T47D (cell line): ENCODE measurements around a stretch of chr6.

GRCh38 chr6:110475277-110475643 lies 1.2 kb downstream of the SLC22A16 start:
- RRBS: no CpG with 5 or more reads among the region's 6 CpGs

DNA sequence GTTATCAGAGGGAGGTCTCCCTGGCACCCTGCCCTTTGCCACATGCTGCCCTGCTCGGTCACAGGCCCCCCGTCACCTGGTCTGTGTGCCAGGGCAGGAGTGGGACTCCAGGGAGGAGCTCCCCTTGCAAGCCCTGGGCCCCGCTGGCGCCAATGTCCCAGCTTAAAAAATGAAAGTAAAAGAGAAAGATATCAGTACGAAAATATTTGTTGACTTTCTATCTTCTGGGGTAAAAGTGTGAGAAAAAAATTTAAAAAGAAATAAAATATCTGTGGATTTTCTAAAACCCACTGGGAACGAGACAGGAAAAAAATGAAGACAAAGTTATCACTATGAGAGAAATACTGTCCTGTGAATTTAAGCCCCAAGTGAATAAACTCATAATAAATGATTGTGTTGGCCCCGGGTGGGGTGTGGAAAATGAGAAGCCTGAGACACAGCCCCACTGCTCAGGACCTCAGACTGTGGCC lies 68.2 kb upstream of the SLC22A16 start:
- RRBS: no CpG with 5 or more reads among the region's 7 CpGs

DNA sequence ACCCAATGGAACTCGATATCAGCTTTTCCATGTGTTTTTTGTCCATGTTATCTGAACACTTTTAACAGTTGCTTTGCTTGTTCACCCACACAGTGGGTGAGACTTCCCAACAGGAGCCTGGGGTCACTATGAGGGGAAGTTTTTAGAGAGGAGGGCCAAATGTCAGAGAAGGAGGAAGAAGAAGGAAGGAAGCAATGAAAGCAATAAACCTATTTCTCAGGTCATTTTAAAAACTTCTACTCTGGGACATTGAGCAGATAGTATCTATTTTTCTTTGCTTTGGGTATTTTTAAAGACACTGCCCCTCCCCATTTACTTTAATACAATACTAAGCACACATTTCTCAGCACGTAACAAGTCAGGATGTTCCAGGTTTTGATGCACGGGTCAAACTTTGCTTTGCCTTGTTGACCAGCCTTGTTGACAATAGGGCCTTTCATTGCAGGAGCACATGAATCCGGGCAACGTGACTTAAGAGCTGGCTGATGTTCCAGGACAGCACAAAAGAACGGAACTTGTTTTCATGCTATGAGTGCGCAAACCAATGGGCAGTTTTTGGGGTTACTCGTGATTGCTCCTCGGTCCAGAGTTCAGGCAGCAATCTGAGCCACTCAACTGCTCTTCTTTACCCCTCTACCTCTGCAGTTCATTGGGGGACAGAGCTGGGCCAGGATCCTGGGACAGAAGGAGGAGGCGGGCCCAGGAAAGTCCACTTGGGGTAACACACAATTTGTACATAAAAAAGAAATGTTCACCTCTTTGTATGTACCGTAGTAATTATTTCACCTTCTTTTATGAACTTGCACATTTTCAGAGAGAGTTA lies 78.5 kb upstream of the SLC22A16 start:
- RRBS: no CpG with 5 or more reads among the region's 11 CpGs

- RRBS: no CpG with 5 or more reads among the region's 3 CpGs
Observed at GRCh38 chr6:110728307-110729007, 86.8 kb downstream of the CDK19 start.

GRCh38 chr6:110746542-110747085 lies 68.7 kb downstream of the CDK19 start:
- RRBS: no CpG with 5 or more reads among the region's 1 CpG

- RRBS: no CpG with 5 or more reads among the region's 6 CpGs
Observed at GRCh38 chr6:111374369-111374937, 108.6 kb downstream of the REV3L start.

GRCh38 chr6:111473193-111474334 lies 9.5 kb downstream of the REV3L start:
- RRBS: no CpG with 5 or more reads among the region's 7 CpGs

- RRBS: no CpG with 5 or more reads among the region's 3 CpGs
Observed at GRCh38 chr6:111534228-111534821, 51.3 kb upstream of the REV3L start.

DNA sequence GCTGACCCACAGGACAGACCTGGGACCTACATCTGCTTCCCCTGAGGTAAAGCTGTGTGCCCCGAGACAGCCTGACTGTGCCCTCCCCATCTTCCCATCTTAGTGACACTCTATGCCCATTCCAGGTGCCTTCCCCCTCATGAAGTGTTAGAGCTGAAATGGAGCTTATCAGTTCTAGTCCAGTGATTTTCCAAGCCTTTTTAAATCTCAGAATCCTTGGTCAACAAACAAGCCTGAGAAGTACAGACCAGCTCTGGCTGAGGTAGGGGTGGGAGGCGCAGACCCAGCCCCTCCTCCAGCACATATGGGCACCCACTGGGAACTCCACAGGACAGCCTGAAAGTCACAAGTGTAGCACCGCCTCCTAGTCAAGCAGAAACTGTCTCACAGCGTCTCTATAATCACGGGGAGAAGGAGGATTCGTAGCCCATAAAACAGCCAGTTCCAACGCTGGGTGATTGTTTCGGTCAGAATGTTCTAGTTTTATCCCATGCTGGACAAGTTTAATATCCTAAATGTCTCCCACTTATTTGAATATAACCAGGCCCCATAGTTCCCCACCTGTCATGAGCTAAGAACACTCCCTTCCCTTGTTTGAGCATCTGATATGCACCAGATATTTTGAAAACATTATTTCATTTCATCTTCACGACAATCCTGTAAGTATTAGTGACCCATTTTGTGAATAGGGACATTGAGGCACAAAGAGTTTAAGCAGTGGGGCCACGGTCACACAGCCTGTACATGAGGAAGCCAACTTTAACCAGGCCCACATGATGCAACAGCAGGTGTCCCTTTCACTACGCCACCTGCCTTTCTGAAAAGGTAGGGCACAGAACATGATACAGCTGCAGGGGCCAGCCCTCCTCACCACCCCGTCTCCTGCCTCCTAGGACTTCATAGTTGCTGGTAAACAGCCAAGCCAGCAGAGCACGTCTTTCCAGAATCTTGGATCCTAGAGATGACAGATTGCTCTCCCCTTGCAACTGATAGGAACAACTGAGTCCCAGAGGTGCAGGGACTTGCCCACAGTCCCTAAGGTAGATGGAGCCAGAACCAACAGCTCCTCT lies 40.1 kb downstream of the TRAF3IP2 start:
- RRBS: no CpG with 5 or more reads among the region's 13 CpGs

- RRBS: no CpG with 5 or more reads among the region's 9 CpGs
Observed at GRCh38 chr6:111602298-111603015, 3.2 kb downstream of the TRAF3IP2 start.

DNA sequence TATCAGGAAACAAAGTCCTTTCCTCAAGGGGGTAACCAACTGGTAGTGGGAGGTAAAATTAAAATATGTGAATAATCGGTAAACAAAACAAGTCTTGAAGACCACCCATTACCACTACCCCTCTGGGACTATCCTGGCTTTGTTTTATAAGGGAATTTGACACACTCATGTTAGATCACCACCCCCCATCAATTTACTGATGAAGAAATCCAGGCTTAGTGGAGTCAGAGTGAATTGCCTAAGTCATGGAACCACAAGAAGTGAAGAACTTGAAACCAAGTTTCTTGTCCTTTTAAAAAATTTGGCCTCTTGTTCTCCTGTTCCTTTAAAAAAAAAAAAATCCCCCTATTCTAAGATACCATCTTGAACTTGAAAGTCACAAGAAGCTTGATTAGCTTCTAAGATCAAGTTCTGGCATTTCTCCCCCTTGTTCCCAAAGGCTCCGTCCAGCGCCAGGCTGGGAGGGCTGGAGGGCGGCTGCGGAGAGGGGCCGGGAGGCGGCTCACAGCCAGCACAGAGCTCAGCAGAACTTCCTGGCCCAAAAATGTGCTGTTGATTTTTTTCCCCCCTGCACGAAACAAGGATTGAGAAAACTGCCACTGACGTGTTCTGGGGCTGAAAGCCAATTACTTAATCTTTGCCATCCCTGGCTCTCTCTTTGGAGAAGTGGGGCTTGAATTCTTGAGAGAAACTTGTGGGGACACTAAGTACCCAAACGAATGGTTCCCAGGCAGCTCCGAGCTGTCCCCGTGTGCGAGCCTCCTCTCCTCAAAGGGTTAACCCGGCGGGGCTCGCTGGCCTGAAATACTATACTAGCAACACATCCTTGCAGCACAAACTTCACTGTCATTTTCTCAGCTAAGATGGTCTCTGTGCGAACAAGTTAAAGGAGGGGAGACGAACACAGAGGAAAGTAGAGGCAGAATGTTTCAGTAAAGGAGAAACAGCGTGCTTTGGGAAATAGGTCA lies 633 bp downstream of the TRAF3IP2 start:
- RRBS: no CpG with 5 or more reads among the region's 19 CpGs

- RRBS: no CpG with 5 or more reads among the region's 7 CpGs
Observed at GRCh38 chr6:111666607-111667242, 61.0 kb upstream of the TRAF3IP2 start.

GRCh38 chr6:111698174-111698387 lies 92.4 kb upstream of the TRAF3IP2 start:
- RRBS: no CpG with 5 or more reads among the region's 4 CpGs

DNA sequence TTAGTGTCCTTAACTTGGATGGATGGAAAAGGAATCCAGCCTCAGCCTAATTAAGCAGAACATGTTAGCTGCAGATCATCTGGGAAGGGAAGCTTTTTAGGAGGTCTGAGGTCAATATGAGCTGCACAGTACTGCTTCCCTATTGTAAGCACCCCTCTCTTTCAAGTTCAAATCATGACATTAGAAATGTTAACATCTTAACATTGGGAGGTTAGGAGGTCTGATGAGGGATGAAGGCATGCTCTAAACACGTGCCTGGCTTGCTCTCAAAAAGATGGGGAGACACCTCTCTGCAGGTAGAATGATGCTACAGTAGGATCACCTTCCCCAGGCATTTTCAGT lies 102.6 kb upstream of the TRAF3IP2 start:
- RRBS: no CpG with 5 or more reads among the region's 1 CpG

GRCh38 chr6:111750476-111751102 lies 122.7 kb downstream of the FYN start:
- RRBS: no CpG with 5 or more reads among the region's 3 CpGs

GRCh38 chr6:111804495-111805084 lies 68.7 kb downstream of the FYN start:
- RRBS: no CpG with 5 or more reads among the region's 6 CpGs

- RRBS: no CpG with 5 or more reads among the region's 12 CpGs
Observed at GRCh38 chr6:111862438-111863359, 10.6 kb downstream of the FYN start.

GRCh38 chr6:112879754-112880453 lies 532.8 kb downstream of the RFPL4B start:
- RRBS: 61% methylated on average over 1 of the region's 22 CpGs

DNA sequence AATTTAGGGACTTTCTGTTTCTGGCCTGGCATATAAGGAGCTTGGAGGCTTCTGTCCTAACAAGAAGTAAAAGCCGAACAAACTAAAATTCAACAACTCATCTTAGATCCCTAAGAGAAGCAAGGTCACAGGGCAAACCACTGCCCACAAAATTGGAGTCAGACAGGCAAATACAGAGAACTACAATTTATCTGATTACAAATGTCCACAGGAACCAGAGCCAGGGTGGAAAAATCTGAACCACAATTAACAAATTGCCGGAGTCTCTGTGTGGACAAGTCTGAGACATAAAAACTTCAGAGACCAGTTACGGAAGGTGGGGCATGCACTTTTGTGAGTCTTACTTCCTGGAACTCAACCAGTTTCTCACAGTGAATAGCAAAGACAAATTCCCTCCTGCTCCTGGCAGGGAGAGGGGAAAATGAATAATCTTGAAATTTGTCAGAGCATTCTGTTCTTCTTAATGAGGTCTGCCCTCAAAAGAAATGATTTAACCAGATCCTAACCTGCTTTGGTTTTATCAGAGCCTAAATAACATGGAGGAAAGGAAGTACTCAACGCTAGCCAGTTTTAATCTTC lies 671.6 kb downstream of the RFPL4B start:
- RRBS: no CpG with 5 or more reads among the region's 4 CpGs

GRCh38 chr6:113649181-113649638 lies 207.9 kb upstream of the MARCKS start:
- RRBS: no CpG with 5 or more reads among the region's 7 CpGs